Omental fat pad (tissue), 4 donors: Measurements from ENCODE around the genes PLEK and APLF.

DNA sequence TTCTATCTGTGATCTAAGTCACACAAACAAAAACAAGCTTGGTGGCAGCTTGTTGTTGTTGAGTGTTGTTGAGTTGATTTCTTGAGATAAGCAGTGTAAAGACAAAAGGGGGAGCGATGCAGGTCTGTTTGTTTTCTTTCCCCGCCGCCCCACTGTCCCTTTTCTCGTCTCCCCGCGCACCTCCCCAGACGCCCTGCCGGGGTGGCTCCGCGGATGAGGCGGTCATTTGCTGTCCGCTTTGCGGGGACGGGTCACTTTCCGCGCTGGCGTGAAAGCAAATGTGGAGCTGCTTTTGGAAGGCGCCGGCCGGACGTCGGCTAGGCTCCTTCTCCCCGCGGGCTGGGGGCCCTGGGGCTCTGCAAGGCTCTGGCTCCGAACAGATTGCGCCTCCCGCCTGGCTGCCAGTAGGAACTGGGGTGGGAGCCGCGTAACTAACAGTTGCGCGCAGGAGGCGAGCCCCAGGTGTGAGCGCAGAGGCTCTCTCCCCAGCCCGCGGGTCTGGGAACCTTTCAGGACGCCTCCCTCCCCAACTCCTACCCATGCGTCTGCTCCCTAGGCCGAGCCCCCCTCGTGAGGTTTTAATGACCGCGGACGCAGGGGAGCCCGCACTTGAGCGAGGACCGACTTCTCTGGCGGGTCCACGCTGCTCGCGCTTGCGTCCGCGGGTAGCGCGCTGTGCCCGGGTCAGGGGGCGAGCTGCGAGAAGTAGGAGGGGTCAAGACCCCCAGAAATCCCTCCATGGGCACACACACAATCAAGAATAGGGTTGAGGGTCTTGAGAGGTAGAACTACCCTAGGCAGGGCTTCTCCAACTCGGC is 146.6 kb downstream of the MEIS1 start:
- PRO-cap: no peak
- RAMPAGE, long total RNA, 4 experiments: no peak in any of the 4 experiments

GRCh38 chr2:66690909-66691640 is 256.1 kb downstream of the MEIS1 start:
- PRO-cap: no peak
- RAMPAGE, long total RNA, 4 experiments: start-site peak on the plus strand in 2 of 4 experiments, at chr2:66691386-66691439 at its widest, 15 to 30 reads per replicate

DNA sequence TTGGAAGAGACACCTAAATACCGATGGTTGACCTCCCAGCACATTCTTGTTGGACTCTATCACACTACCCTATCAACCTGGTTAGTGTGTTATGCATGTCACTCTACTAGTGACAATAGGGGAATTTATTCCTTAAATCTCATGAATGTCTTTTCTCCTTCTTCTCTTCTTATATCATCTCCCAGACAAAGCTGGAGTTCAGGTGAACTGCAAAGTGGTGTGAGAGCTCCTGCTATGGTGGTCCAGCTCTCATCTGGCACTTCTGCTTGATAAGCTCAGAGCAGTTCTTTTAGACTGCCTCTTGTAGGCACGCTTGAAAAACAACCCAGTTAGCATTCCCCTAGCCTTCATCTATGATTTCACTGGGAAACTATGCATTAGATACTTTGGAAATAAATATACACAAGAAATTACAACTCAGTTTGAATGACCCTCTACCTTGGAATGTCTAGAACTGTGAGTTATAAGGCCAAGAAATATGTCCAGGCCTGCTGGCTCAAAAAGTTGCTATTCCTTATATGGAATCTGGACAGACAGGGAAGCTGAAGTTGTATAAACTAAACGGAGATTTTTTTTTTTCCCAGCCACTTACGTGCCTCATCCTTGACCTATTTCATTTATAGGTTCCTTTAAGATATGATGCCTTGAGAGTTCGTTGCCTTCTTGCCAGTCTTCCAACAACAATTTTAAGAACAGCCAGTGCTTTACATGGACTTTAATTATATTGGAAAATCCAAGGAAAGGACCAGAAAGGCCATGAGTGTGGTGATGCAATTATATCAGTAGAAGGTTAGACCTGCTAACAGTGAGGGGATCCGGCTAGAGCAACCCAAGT is 405.0 kb downstream of the MEIS1 start:
- PRO-cap: no peak
- RAMPAGE, long total RNA, 4 experiments: no peak in any of the 4 experiments

GRCh38 chr2:67065260-67065501 is 332.0 kb upstream of the ETAA1 start:
- PRO-cap: no peak
- RAMPAGE, long total RNA, 4 experiments: no peak in any of the 4 experiments

DNA sequence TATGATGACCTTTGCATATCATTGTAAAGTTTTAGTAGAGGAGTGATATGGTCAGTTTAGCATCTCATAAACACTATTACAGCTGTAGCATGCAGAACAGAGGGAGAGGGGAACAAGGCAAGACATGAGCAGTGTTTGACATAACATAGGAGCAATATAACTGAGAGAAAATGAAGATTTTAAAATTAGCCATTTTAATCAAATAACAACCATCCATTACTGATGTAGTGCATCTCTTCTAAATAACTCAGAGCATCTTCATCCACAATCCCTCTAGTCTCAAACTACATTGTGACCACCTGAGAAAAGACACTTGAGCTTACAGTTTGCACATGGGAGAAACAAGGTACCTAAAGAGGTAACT is 155.7 kb downstream of the ETAA1 start:
- PRO-cap: no peak
- RAMPAGE, long total RNA, 4 experiments: no peak in any of the 4 experiments

DNA sequence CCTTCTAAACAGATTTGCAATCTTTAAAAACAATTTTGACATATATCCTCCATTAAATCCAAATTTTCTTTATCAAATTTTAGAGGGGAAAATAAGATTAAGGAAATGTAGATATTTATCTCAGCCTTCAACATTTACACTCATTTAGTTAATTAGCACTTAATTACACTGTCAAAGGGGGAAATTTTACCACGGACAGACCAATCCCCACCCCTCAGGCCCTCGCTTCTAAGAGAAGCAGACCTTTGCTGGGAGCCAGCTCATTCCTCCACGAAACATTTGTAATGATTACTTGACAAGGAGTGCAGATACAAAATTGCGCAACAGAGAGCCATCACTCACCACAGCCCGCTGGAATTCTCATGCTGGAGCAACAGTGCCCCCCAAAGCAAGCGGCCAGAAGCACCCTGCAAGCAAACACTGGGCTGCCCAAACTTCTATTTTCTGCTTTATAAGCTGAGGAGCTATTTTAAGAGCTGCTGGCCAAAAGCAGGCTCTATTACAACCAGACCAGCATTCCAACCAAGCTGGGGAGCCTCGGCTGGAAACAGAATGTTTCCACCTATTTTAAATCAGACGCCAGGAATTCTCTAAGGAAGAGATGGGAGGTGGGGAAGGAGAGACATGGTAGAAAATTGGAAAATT is 253.6 kb downstream of the ETAA1 start:
- PRO-cap: no peak
- RAMPAGE, long total RNA, 4 experiments: no peak in any of the 4 experiments

DNA sequence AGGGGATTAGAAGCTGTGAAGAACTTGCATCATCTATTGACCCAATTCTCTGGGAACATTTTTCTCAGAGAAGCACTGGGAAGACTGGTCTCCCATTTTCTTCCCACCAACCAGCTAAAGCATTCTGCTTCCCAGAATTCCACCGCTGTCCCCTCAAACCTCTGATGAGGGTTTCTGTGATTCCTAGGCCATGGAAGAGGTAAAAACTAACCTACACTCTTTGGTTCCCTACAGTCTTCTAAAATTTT is 7.5 kb downstream of the DNAAF10 start:
- PRO-cap: no peak
- RAMPAGE, long total RNA, 4 experiments: no peak in any of the 4 experiments

DNA sequence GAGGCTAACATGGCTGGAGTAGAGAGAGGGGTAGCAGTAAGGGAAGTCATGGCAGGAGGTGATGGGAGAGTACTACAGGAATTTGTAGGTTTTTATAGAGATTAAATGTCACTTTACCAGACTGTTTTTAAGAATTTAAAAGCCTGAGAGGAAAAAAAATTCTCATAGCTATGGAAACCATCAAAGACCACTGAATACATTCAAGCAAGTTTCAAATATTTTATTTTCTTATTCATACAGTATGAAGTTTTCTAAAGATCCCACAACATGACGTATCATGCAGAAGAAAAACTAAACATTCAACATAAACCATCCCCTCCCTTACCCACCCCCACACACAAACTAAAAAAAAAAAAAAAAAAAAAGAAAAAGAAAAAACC is 21.0 kb downstream of the PNO1 start:
- PRO-cap: no peak
- RAMPAGE, long total RNA, 4 experiments: no peak in any of the 4 experiments

GRCh38 chr2:68201523-68202097 is 43.9 kb downstream of the PNO1 start:
- PRO-cap: no peak
- RAMPAGE, long total RNA, 4 experiments: no peak in any of the 4 experiments

- PRO-cap: no peak
- RAMPAGE, long total RNA, 4 experiments: start-site peak on the minus strand in 2 of 4 experiments, at chr2:68252127-68252244 at its widest, 9 to 26 reads per replicate
Measured at GRCh38 chr2:68251685-68252304, 537 bp downstream of the PPP3R1 start.

GRCh38 chr2:68365062-68365694 is at the start of gene PLEK:
TSS of gene PLEK (plus strand) at chr2:68365282.
- PRO-cap: unidirectional peak, plus-strand start at chr2:68365282
- RAMPAGE, long total RNA, 4 experiments: start-site peak on the plus strand in 2 of 4 experiments, at chr2:68365282-68365331 at its widest, 273 to 1,899 reads per replicate

GRCh38 chr2:68387299-68388323 is 22.5 kb downstream of the PLEK start:
- PRO-cap: no peak
- RAMPAGE, long total RNA, 4 experiments: no peak in any of the 4 experiments

DNA sequence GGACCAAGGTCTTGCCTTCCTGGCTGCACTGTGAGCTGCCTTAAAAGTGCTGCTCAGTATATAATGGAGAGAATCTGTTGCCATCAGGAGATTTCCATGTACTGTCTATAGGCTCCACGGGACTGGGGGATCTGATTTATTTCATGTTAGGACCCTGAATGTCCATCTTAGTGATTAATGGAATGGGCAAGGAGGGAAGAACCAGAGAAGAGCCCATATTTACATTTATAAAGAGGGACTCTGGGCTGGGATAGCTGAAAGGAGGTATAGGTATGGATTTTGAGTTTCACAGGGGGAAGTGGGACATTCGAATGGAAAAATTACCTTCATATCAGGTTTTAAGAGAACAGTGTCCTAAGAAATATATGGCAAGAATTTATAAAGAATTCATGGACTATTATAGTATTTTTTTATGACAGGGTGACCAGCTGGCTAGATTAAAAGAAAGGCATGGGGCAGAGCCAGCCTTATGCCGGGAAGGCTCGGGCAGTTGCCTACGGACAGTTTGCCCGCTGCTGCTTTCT is 24.3 kb downstream of the PLEK start:
- PRO-cap: no peak
- RAMPAGE, long total RNA, 4 experiments: no peak in any of the 4 experiments

DNA sequence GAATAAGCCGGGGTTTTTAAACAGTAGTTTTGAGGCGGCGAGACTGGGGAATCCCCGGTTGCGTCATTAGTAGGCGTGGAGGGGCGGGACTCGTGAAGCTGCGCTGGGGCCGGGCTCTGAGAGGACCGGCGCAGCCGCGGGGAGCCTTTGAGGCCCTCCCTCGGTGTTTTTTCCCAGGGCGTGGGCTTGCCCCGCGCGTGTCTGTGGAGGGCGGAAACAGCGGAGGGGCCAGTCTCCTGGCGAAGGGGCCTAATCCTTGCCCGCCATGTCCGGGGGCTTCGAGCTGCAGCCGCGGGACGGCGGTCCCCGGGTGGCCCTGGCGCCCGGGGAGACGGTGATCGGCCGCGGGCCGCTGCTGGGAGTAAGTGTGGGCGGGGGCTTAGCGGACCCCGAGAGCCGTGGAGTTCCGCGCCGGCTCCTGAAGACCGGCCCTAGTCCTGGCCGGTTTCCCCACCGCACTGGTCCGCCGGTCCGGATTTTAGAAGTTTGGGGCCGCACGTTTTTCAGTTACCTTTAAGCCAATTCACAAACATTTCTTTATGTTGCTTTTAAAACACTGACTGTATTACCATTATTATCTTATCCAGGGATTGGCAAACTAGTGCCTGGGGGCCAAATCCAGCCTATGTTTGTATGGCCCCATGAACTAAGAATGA is at the start of gene APLF:
TSS of gene APLF (plus strand) at position 119 of the 656 bp plus-strand sequence.
- PRO-cap: no peak
- RAMPAGE, long total RNA, 4 experiments: start-site peak on the plus strand in 4 of 4 experiments, centred at positions 108 to 151 of the sequence, 36 to 101 reads per replicate

DNA sequence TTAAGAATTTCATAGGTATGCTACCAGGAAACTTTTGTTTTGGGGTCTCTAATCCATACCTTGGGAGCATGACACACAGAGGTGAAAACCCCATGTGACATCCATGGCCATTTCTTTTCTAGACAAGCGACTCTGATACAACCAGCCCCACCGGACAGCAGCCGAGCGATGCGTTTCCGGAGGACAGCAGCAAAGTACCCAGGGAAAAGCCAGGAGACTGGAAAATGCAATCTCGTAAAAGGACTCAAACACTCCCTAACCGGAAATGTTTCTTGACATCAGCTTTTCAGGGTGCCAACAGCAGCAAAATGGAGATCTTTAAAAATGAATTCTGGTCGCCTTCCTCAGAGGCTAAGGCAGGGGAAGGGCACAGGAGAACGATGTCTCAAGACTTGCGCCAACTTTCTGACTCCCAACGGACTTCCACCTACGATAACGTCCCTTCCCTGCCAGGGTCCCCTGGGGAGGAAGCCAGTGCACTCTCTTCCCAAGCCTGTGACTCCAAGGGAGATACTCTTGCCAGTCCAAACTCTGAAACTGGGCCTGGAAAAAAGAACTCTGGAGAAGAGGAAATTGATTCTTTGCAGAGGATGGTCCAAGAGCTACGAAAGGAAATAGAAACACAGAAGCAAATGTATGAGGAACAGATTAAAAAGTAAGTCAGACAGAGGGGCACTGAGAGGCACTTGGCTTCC is 48.8 kb downstream of the BMP10 start:
- PRO-cap: no peak
- RAMPAGE, long total RNA, 4 experiments: no peak in any of the 4 experiments

GRCh38 chr2:69196279-69196925 is 183.4 kb downstream of the ANTXR1 start:
- PRO-cap: no peak
- RAMPAGE, long total RNA, 4 experiments: no peak in any of the 4 experiments

DNA sequence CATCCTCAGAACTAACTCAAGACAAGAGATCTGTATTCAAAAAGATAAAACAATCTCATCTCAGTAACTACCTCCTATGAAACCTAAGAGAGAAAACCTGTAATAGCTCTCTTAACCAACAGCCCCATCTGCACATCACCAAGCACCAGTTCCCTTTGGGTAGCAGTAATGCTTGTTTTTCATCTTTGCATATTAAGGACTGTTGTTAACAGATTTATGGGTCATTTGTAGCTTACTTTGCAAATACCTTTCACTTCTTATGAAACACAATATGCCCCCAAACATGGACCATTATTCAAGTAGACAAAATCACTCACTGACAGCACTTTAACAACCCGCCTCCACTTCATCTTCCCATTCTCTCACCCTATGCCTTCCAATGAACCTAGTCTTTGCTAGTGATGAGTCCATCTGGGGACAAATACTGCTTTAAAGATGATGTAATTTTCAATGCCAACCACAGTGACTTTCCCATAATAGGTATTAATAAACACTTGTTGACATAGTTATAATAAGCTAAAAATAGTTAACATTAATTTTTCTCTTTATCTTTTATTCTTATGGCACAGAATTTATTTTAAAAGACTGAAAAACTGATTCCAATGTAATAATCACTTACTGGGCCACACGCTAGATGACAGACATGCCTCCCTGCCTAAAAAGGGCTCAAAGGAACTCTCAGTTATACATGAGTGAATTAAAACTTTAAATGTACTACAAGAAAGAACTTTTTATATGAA is 64.3 kb downstream of the GFPT1 start:
- PRO-cap: no peak
- RAMPAGE, long total RNA, 4 experiments: no peak in any of the 4 experiments

DNA sequence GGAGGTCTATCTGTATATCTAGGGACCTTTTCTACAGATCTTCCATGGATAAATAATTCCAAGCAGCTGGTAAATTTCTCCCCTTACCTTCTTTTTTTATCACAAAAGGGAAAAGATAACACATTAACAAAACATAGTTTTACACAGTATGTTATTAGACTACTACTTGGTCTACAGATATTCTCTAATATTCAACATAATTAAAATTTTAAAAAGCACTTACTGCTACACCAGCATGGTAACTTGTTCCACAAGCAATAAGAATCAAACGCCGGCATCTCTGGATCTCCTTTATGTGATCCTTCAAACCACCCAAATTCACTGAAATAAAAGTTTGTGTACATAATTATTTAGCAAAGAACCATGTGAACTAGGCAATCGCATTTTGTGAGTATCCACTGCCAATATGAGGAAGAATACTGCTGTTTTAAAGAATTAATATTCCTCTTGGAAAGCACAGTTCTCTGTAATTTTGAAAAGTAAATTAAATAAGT is 45.1 kb downstream of the GFPT1 start:
- PRO-cap: no peak
- RAMPAGE, long total RNA, 4 experiments: no peak in any of the 4 experiments

DNA sequence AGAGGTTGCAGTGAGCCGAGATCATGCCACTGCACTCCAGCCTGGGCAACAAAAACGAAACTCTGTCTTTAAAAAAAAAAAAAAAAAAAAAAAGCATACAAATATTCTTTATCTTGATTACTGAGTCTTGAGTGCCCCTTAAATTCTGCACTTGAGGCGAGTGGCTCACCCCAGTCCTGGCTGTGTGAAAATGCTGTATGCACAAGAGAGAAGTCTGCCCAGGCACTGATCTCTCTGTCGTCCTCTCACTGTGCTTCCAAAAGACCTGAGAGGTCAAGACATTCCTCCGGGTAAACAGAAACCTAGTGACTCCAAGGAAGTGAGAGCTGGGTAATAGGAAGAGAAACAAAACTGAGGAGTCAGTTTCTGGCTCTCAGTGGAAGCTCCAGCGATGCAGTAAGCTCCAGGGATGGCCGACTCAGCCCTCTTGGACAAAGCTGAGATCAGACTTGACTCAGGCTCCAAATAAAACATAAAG is 70.9 kb downstream of the AAK1 start:
- PRO-cap: no peak
- RAMPAGE, long total RNA, 4 experiments: no peak in any of the 4 experiments

DNA sequence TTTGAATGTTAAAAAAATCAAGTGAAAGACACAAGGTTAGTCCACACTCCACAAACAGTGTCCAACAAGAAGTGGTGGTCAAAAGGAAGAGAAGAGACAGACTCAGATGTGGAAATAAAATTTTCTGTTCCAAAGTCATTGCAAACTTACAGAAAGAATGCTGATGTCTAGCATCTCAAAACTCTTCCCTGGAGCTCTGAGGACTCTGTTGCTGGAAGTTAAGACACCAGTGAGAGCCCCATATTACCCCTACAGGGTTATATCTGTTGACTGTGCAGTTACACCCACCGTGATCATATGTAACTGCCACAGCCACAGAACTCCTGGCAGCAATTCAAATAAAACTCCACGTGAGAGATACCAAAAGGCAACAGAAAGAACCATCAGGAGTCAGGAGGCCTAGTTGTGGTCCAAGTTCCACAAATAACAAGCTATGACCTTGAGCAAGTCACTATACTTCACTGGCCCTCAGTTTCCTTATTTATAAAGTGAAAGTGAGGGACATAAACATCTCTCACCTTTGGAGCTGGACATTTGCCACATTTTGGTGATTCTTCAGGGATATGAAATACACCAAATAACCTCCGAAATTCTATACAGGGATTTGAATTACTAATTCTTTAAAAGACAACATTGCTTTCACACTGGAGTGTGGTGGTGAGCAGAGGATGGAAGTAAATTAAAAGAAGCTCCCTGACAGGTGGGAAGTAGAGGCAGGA is 60.7 kb downstream of the AAK1 start:
- PRO-cap: no peak
- RAMPAGE, long total RNA, 4 experiments: no peak in any of the 4 experiments